ENCODE measurements around a stretch of chr11.

DNA sequence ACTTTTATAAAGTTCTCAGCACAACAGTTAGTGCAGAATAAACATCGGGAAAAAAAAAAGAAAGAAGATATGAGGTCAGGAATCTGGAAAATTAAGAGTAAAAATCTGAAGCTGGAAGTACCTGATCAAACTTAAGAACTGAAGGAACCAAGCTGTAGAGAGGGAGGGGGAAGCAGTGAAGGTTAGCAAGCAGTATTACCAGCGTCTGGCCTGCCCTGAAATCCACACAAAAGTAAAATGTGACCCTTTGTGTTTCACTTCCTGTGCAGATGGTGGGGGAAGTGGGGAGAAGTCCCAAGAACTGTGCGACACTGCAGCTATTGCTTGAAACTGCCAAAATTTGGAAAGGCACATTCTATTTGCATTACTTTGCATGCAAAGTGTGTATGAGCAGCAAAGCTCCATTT, 72.2 kb upstream of the BMAL1 start:
- RRBS = no CpG with 5 or more reads among the region's 3 CpGs

DNA sequence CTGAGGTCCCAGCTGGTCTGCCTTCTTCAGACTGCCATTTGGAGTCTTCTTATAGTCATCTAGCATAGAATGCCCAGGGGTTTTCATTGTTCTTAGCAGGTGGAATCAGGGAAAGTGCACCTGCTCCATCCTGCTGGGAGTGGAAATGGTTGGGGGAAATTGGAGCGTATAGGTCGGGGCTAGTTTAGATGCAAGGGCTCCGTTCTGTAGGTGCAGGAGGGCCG, 28.3 kb downstream of the BMAL1 start:
- RRBS = no CpG with 5 or more reads among the region's 4 CpGs

GRCh38 chr11:13333290-13333977, 55.8 kb downstream of the BMAL1 start:
- RRBS = no CpG with 5 or more reads among the region's 7 CpGs

DNA sequence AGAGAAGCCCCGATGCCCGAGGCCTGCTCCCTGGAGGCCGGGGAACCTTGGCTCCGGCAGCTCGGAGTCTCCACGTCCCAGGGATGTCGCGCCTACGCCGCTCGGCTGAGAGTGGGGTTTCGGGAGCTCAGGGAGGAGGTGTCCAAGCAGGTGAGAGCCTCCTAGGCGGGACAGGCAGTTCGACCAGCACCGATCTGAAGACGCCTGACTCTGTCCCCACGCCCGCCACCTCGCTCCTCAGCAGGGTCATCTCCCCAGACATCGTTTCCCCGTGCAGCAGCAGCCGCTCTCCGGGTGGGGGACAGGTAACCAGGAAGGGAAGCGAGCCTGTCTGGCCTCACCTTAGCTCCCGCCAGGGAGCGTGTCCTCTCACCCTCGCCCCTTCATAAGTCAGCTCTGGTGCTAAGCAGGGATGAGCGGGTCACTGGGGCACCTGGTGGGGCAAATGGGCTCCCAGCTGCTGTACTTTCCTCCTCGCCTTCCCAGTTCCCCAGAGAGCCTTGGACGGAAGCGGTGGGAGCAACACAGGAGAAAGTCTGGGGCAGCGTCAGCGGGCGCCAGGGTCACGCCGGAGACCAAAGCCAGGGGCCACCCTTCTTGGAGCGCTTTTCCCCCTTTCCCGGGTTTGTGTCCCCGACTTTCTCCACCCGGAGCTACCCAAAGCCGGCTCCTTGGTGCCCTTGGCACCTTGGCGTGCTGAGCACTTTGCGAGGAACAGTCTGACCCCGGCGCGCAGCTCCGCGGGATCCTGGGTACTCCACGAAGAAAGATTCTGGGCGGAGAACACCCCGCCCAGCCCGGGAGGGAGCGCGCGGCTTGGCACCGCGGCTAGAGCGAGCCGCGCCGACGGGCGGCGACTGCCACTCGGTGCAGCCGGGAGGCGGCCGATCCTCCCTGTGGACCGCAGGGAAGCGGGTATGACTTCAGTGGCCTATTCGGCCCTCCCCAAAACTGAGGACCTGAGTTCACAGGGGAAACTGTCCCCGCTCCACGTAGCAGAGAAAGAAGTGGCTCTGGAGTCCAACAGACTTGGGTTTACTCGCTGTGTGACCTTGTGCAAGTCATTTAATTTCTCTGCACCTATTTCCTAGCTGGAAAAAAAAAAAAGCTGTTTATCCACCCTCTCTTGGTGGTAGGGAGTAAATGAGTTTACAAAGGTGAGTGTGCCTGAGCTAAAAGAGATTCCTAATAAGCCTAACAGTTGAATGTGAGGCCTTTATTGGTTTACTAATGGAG, 1.8 kb downstream of the SPON1 start:
- RRBS = 87% methylated on average over 27 of the region's 74 CpGs

- RRBS = no CpG with 5 or more reads among the region's 12 CpGs
These were observed 29.8 kb downstream of the SPON1 start for GRCh38 chr11:13992277-13992686.

DNA sequence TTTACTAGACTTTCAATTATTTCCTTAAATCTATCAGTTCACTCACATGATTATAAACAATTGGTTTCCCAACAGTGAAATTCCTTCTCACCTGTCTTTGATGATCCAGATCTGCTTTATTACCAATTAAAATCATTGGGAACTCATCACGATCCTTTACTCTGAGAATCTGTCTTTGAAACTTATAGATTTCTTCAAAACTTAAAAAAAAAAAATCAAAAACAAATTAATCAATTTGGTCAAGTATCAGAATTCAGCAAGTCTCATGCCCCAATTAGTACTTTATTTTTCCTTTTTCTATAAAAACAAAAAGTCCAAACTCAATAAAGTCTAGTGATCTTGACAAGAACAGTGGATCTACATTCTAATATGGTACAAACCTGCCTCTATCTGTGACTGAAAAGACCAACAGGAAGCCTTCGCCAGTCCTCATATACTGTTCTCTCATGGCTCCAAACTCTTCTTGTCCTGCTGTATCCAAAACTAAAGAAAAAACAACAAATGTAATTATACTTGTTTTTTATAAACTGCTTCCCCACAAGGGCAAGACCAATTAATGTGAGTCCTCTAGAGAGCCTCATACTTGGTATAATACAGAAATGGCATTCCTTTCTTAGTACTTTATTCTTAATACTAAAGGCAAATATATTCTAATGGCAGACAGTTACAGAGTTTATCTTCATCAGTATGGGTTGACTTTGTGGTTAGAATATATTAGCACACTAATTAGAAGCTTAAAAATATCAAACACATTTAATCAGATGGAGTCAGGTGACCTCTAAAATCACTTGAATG, 64.4 kb downstream of the RRAS2 start:
- RRBS = no CpG with 5 or more reads among the region's 2 CpGs

GRCh38 chr11:14415029-14415663, 56.2 kb upstream of the RRAS2 start:
- RRBS = no CpG with 5 or more reads among the region's 6 CpGs

GRCh38 chr11:14554665-14555505, 34.7 kb upstream of the PSMA1 start:
- RRBS = no CpG with 5 or more reads among the region's 4 CpGs

GRCh38 chr11:14577282-14577723, 57.1 kb upstream of the PSMA1 start:
- RRBS = no CpG with 5 or more reads among the region's 1 CpG

DNA sequence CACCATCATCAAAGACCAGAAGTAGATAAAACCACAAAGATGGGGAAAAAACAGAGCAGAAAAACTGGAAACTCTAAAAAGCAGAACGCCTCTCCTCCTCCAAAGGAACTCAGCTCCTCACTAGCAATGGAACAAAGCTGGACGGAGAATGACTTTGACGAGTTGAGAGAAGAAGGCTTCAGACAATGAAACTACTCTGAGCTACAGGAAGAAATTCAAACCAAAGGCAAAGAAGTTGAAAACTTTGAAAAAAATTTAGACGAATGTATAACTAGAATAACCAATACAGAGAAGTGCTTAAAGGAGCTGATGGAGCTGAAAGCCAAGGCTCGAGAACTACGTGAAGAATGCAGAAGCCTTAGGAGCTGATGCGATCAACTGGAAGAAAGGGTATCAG, 18.7 kb downstream of the PDE3B start:
- RRBS = no CpG with 5 or more reads among the region's 7 CpGs

GRCh38 chr11:14813385-14813633, 78.7 kb downstream of the CYP2R1 start:
- RRBS = no CpG with 5 or more reads among the region's 2 CpGs

GRCh38 chr11:15910309-15911364, 445.7 kb downstream of the SOX6 start:
- RRBS = no CpG with 5 or more reads among the region's 20 CpGs

DNA sequence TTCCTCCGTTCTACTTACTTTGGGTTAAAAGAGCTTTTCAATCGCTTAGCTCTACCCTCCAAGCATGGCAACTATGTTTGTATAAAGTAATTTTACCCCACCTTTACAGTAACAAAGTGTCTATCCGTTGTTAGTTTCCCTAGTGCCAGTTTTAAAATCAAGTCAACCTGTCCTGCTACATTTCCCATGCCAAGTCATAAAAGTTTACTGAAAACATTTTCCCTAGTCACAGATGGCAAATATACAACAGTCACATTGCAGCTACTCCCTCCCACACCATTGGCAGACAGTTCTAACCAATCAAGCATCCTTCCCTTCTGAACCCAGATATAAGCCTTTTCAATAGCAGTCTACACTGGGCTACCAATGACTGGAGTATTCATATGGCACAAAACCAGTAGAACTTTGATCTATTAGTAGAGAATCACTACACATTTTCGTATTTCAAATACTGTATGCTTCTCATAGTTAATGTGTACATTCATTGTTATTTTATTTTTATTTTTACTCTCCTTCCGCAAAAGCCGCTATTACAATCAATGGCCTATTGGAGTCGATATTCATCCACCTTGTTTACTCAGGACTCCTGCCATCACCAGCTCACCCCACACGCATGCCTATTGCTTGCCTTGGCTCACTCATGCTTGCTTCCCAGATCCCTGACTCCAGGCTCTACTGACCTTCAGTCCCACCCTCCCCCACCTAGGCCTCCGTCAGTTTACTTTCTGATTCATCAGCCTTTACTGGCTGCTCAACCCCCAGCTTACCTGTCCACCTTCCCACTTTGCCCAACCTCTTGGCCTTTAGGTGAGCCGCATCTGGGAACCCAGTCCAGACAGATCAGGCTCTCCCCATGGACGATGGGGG, 408.5 kb downstream of the SOX6 start:
- RRBS = no CpG with 5 or more reads among the region's 11 CpGs

DNA sequence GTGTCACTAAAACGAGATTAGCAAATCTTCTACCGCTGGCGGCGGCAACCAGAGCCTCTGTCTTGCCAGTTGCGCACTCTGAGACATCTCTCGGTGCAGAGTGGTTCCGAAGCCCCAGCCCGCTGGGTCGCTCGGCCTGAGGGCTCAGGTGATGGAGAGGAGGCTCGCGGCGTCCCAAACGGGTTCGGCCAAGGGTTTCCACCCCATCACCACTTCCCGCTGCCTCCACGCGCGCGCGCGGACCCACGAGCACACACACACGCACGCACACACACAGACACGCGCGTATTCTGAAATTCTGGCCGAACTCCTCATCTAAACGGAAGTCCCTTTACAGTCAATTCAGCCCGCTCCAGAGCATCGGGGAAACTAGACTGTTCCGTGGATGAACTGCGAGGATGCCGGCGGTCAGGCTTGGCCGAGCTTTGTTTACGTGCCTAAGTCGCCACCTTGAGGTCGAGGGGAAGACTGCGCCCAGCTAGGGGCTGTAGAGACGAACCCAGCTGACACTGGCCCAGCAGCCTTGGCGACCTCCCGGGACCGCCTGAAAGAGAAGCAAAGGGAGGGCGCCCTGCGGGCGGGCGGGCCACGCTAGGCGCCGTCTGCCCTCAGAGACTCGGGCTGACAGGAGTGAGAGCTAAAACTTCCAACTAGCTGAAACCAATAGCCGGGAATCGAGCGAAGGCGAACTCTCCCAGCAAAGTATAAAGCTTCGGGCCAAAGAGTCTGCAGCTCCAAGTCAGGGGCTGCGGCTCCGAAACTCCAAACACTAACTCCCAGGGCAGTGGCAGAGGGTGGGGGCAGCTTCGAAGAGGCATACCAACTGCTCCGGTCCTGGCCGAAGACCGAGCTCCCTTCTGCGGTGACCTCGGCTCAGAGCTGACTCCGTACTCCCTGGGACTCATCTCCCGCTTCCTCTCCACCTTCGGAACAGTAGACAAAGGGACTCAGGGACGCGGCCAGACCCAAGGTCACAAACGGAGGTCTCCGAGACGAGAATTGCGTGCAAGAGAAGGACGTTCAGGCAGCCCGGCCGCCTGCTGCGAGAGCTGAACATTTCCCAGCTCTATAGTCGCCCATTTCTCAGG, 124.7 kb upstream of the C11orf58 start:
- RRBS = no CpG with 5 or more reads among the region's 80 CpGs

DNA sequence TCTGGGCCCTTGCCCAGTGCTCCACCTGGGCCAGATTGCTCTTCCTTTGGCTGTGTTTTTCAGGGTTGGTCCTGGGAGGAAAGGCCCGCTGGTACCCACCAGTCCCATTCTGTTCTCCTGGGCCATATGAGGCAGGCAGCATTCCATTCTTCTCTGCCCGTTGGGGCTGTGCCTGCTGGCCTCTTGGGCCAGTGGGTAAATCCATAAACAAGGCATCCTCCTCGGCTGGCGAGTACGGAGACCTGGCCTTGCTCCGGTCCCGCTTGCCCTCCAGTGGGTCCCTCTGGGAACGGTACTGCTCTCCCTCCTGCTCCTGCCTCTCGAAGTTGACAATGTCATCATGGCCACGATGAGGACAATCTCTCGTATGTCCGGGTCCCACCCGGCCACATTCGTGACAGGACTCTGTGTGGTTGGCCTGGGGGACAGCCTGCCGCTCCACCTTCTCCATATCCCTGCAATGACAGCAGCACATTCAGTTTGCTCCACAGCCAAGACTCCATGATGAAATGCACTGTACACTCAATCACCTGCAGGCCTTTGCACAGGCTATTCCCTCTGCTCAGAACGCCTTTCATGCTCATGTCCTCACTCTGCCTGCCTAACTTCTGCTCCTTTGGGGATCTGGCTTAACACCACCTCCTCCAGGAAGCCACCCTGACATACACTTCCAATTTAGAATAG, 87.8 kb downstream of the C11orf58 start:
- RRBS = 93% methylated on average over 3 of the region's 16 CpGs

DNA sequence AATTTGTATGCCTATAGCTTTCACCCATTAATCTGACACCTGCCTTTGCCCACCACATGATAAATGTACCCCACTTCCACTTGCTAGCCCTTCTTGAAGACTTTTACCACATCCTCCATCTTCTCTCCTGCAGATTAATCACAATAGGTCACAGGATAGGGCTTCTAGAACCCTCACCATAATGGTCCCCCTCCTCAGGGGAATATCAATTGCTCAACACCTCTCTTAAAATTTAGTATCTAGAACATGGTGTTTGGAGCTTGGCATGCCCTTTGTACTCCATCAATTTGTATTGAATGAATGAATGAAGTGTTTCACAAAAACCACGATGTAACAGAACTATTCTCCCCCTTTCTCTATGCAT, 126.4 kb downstream of the C11orf58 start:
- RRBS = no CpG with 5 or more reads among the region's 1 CpG

GRCh38 chr11:16981474-16982176, 32.6 kb downstream of the PLEKHA7 start:
- RRBS = no CpG with 5 or more reads among the region's 12 CpGs

DNA sequence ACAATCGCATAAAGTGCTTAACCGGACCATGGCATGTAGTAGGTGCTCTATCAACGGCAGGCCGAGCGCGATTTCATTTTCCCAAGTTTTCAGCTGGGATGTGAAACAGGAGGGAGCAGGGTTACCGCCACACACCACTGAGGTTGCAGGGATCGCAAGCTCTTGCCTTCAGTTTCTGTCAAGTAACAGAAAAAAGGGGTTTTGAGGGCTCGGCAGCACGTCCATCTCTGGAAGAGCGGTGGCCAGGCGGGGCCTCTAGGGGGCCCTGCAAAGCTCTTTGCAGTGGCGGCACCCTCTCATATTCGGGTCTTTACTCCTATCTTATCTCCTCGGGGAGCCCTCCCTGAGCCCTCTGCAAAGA, 738 bp upstream of the PLEKHA7 start:
- RRBS = no CpG with 5 or more reads among the region's 15 CpGs

DNA sequence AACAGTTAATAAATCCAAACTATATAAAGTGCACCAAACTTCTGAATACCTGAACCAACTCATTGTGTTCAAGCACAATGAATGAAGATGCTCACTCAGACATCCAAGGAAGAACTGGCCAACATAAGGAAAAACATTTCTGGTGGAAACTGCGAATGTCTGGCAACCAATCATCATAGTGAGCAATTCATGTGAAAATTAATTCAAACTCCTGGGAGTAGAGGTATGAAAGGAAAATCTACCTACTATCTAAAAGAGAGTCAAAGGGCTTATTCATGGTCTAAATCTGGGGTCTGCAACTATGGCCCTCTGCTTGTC, 2.9 kb downstream of the RPS13 start:
- RRBS = no CpG with 5 or more reads among the region's 1 CpG

Measured in CMK (cell line).